ENCODE measurements around the gene NUDT6.

DNA sequence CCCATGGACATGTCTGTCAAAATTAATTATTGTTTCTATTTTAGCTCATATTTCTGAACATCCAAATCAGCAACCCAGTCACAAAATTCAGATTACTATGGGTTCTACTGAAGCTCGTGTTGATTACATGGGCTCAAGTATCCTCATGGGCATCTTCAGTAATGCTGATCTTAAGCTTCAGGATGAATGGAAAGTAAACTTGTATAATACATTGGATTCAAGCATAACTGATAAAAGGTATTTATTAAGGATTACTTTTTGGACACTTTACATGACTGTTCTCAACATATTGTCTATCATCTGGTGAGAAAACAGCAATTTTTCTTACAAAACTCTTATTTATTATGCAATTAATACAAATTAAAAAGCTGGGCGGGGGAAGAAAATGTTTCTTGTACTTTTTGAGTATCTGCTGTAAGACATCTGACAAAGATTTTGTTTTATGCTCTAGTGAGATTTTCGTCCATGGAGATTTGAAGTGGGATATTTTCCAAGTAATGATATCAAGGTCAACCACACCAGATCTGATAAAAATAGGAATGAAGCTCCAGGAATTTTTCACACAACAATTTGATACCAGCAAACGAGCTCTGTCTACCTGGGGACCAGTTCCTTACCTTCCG is 29.3 kb upstream of the ADAD1 start:
- RRBS = no CpG with 5 or more reads among the region's 5 CpGs

GRCh38 chr4:122798569-122798867 is 28.1 kb upstream of the FGF2 start:
- RRBS = no CpG with 5 or more reads among the region's 3 CpGs

GRCh38 chr4:122826083-122826262 is 658 bp upstream of the FGF2 start:
- RRBS = no CpG with 5 or more reads among the region's 8 CpGs

DNA sequence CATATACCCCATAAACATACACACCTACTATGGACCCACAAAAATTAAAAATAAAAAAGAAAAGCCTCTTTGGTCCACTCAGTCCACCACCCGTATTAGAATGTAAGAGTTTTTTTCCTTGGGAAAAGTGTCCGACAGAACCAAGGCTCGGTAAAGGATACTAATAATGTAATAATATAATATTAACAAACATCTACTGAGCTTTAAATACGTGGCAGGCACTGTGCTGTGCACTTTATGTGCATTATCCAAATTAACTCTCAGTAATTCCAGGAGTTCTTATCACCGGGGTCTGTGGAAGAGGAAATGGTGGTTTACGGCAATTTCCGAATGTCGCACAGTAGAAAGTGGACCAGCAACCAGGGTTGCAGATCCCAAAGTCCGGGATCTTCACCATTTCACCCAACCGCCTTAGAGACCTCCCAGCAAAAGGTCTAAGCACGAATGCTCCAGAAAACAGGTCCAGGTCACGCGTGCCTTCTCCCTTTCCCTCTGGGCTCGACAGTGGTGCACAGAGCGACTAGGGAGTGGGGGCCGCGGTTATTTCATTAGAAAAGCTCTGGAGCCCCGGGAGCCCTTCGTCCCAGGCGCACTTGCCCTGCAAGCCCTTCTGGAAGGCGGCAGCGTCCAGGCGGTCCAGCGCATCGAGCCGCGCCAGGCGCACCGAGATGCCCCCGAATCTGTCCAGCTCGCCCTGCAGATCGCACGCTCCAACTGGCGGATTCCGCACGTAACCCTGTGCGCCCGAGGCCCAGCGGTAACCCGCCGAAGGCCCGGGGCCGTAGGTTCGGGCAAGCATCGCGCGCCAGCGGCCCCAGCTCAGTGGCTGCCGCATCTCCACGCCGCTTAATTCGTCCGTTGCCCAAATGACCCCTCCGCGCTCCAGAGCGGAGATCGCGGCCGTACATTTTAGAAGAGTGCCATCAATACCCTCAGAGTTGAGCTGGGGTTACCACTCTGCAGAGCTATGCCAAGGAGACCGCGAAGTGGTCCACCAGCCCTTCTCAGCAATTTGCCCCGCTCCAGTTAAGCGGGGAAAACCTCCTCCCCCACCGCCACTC is at the start of gene NUDT6:
TSS of gene NUDT6 (minus strand) at position 860 of the 1,061 bp plus-strand sequence.
- RRBS = 2% methylated on average over 3 of the region's 64 CpGs

- RRBS = 2% methylated on average over 10 of the region's 64 CpGs
These were observed 2.4 kb downstream of the SPRY1 start for GRCh38 chr4:123398663-123399712.

GRCh38 chr4:123546037-123546566 is 149.5 kb downstream of the SPRY1 start:
- RRBS = no CpG with 5 or more reads among the region's 5 CpGs

DNA sequence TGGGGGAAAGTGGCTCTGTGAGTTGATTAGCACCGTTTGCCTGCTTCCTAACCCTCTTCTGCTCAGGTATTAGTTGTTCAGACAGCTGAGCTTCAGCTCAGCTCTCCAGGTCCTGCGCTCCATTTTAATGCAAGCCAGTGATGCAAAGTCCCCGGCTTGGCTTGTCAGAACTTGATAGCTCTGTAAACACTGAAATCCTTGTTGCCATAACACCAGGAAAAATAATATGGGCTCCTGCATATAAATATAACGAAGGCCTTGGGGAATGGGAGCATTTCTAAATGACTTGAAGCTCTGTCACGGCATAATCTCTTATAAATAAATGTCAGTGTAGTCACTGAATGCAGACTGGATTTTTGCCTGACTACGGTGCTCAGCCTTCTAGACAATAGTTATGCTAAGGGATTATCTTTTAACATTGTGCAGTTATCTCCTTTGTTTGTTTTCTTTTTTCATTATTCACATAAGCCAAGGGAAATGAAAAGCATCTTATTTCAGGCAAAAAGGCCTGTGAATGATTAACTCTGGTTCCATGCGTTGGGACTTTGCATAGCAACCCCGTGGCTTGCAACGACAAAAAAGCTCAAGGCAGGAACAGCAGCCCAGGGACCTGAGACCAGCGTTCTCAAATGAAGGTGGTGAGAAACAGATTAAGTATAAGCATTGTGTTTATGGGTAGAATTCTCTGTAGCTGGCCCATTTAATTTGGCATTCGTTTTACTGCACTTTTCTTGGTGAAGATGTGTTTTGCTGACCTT is 253.3 kb downstream of the SPRY1 start:
- RRBS = no CpG with 5 or more reads among the region's 11 CpGs

GRCh38 chr4:123832006-123832626 is 435.5 kb downstream of the SPRY1 start:
- RRBS = no CpG with 5 or more reads among the region's 7 CpGs

DNA sequence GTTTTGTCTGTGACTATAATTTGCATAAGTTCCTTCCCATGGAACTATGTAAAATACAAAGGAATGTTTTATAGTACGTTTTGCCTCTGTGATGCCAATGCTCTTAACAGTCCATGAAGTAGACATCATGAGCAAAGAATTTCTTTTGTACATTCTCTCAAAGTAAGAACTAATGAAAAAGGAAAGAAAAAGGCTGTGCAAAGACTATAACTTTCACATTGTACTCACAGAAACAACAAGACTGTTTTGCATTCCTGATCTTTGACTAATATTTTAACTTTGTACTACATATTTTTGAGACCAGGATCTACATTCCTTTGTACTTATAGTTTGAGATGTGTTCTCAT is 589.8 kb downstream of the SPRY1 start:
- RRBS = no CpG with 5 or more reads among the region's 1 CpG

DNA sequence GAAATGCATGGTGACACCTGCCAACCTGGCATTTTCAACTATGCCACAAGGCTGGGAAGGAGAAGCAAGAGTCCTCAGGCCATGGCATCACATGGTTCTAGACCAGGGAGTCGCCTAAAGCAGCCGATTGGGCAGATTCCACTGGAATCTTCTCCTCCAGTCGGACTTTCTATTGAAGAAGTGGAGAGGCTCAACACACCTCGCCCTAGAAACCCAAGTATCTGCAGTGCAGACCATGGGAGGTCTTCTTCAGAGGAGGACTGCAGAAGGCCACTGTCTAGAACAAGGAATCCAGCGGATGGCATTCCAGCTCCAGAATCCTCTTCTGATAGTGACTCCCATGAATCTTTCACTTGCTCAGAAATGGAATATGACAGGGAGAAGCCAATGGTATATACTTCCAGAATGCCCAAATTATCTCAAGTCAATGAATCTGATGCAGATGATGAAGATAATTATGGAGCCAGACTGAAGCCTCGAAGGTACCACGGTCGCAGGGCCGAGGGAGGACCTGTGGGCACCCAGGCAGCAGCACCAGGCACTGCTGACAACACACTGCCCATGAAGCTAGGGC is 176.3 kb downstream of the FAT4 start:
- RRBS = no CpG with 5 or more reads among the region's 9 CpGs

- RRBS = 4% methylated on average over 1 of the region's 37 CpGs
These were observed 493 bp downstream of the MFSD8 start for GRCh38 chr4:127964406-127964954.

- RRBS = no CpG with 5 or more reads among the region's 8 CpGs
These were observed 23.9 kb upstream of the LARP1B start for GRCh38 chr4:128037208-128037524.

DNA sequence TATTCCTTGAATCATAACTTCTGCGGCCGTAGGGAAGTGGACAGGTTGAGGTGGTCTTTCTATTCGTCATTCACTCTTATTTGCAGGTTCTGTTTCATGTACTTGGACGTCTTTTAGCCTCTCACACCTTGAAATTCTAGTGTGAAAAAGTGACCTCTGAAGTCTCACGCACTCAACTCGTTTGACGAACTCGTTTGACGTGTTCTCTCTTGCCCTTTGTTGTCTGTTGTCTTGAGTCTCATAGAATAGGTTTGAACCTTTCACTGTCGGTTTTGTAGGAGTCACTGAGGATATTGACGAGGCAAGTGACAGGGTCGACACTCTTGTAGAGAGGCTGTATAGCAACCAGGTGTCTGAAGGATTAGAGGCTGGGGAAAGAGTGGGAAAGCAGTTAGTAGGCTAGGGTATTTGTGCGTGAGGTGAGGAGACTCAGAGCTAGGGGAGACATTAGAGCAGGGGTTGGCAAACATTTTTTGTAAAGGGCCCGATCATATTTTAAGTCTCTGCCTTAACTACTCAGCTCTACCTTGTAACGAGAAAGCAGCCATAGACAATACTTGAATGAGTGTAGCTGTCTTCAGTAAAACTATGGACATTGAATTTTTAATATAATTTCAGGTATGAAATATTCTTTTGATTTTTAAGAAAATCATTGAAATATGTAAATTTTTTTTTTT is 1.2 kb upstream of the PGRMC2 start:
- RRBS = no CpG with 5 or more reads among the region's 15 CpGs

DNA sequence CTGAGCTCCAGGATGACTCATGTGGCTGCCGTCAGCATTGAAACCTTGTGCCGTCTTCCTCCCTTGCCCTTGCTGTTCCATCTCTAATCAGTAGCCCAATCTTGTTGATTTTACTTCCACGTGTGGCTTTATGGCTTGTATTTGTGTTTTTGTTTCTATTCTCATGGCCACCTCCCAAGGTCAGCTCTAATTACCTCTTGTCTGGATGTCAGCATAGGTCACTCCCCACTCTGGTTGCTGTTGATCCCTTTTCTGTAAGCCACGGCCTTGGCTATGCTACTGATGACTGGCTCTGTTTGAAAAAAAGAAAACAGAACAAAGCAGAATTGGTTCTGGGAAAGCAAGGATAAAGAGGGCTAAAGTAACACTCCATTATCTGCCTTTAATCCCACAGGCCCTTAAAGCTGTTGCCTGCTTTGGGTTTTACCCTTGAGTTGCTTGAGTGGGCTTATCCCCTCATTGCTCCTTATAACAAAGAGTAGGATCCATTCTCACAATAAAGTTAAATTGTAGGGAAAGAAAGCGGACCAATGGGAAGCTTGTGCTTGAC is 173.8 kb upstream of the PGRMC2 start:
- RRBS = no CpG with 5 or more reads among the region's 5 CpGs

- RRBS = no CpG with 5 or more reads among the region's 2 CpGs
These were observed 230.2 kb upstream of the PGRMC2 start for GRCh38 chr4:128517655-128518329.

GRCh38 chr4:128590669-128591138 is 218.8 kb upstream of the JADE1 start:
- RRBS = no CpG with 5 or more reads among the region's 2 CpGs

GRCh38 chr4:128737146-128737473 is 72.4 kb upstream of the JADE1 start:
- RRBS = no CpG with 5 or more reads among the region's 8 CpGs

DNA sequence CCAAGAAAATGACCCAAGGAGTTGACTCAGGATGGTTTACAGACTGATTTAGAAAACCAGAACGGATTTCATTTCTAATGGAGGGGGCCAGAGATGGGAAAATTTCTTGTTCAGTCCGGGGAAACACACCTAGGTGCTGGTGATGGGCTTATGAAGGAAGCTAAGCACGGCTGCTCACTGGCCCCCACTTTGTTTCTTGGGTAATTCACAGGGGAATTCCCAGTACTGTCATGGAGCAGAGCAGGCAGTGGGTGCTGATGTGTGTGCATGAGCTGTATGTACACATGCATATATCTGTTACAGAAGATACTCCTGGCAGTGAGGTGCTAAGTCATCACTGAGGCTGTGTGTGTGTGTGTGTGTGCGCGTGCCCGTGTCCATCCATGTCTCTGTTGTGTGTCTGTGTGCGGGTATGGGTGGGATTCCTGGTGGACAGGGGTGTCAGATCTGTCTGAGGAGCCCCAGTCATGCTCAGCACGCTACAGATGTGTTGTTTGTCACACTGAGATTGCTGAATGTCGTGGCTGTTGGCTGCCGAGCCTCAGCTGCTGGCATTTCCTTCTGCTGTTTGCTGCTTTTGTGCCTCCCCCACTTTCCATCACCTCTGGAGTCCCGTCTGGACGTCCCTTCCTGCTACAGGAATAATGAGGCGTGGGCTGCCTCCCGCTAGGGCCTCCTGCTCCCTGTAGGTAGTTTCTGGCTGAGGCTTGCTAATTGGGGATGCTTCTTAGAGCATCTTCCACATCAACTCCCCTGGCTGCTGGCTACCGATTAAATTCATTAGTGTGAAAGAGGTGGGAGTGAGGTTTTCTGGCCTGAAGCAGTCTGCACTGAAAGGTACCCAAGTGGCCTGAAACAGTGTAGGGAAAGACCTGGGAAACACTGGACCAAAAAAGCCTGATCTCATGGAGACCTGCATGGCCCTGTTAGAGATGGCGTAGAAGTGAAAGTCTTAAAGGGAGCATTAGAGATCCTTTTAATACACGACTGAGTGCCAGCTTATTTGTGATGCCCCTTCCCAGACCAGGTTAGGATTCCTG is 53.4 kb downstream of the JADE1 start:
- RRBS = no CpG with 5 or more reads among the region's 17 CpGs

DNA sequence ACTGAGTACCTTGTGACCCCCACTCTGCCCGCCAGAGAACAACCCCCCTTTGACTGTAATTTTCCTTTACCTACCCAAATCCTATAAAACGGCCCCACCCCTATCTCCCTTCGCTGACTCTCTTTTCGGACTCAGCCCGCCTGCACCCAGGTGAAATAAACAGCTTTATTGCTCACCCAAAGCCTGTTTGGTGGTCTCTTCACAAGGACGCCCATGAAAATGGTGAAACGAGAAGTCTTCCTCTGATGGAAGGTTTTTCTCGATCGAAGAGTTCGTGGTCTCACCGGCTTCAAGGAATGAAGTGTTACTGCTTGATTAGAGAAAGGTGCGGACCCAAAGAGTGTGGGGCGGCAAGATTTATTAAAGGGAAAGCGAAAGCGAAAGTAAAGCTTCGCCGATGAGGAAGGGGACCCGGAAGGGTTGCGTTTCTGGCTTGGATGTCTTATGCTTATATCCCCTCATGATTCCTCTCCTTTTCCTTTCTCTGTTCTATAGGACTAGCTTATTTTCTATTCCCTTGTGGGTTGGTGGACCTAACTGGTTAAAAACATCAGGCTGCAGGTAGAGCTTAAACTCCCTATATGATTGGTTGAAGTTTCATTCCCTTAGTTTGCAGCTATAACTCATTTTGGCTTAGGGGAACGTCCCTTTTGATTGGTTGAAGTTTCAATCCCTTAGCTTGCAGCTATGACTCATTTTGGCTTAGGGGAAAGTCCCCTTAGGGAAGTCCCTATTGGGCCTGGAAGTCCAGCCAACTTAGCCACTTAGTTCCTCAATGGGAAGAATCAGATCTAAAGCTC is 1025.2 kb upstream of the PCDH10 start:
- RRBS = no CpG with 5 or more reads among the region's 20 CpGs

Data from GM12891 (cell line).